ENCODE measurements around a stretch of chr5.

DNA sequence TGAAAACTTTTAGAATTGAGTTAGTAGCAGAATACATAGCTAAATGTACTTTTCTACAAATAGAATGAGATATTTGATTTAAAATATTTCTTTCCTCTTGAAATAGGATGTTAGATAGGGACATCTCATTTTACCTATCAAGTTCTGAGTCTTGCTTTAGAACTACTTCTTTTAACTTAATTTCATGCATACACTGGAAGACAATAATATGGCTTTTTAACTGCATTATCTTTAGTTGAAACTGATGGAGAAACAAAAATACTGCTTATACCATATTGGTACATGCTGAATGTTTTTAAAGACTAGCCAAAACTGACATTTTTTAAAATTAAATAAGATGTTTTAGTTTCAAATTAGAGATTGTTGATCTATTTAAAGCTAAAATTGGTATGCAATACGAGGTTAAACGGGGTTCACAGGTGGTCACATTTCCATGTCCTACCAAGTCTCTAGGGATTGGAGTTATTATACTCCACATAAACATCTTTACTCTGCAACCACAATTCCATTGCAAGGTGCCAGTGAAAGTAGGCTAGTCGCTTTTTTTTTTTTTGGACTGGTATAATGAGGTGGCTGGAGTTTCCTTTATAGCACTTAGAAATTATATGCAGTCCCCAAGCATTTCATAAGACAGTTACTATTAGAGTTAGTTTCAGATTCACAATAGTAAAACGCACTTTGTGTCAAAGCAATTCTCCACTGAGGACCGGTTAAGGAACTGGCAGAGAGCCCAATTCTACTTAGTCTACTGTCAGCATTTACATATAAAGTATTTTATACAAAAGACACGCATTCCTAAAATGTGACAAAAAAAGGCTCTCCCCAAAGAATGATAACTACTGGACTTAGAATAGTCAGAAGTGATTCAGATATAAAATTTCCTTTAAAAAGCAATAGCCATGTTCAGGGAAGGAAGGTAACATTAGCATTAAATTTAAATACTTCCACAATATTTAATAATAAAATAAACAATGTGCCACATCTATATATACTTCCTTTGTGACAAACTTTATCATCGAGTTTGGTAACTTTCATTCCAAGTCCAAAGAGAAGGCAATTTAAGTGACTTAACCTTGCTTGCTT is 1.5 kb downstream of the MEF2C start:
- PRO-cap = no peak
- RAMPAGE, long total RNA, 4 experiments = no peak in any of the 4 experiments

GRCh38 chr5:88882270-88882875 is 611 bp downstream of the MEF2C start:
- PRO-cap = no peak
- RAMPAGE, long total RNA, 4 experiments = no peak in any of the 4 experiments

- PRO-cap = no peak
- RAMPAGE, long total RNA, 4 experiments = no peak in any of the 4 experiments
Measured at GRCh38 chr5:88904514-88904967, 21.6 kb upstream of the MEF2C start.

DNA sequence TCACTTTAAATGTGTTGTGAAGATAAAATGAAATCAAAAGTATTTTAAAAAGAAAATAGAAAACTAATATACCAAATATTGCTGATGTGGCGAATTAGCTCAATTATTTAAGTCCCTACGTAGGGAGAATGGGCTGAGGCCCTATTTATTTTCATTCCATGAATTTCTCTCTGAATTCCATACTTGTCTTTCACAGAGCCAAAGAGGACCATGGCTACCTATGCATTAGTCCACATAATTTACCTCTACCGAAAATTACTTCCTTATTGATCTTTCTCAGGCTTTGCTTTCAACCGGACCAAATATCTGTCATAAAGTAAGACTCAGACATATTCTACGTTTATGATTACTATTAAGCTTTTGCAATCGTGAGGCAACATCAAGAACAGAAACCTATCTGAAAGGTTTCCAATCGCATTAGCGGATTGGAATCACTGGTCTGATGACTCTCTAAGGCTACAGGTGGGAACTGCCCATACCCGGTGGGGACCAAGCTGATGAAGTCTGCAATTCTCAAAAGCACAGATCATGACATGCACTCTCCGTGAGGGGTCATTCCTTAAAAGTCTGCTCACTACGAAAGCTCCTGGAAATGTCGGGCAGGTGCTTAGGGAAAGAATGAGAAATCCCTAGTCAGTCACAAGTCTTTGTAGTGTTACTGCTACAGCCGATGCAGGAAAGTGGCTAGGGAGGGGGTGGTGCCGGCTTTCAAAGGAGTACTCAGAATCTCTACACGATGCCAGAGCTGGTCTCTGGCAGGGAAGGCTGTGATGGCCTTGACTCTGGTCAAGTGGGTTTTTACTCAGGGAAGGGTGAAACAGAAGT is 1.5 kb downstream of the MBLAC2 start:
- PRO-cap = no peak
- RAMPAGE, long total RNA, 4 experiments = no peak in any of the 4 experiments

DNA sequence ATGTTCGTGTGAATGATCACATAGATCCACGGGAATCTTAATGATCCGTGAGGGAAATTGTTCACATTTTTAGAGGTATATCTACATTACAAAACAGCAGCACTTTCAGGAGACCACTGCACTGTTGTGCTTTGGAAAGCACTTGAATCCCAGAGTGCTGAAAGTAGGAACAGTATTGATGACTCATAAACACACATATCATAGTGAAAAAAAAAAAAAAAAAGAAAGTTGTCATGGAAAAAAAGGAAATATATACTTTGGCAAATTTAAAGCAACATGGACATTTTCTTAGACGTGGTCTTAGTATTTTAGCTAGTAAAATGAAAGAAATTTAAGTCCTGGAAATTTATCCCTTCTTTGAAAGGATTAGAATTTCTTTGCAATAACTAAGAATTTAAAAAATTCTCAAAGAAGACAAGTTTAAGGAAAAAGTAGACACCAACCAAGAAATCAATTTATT is 55.4 kb downstream of the ADGRV1 start:
- PRO-cap = no peak
- RAMPAGE, long total RNA, 4 experiments = no peak in any of the 4 experiments

GRCh38 chr5:90637684-90637962 is 79.0 kb downstream of the ADGRV1 start:
- PRO-cap = no peak
- RAMPAGE, long total RNA, 4 experiments = no peak in any of the 4 experiments

- PRO-cap = no peak
- RAMPAGE, long total RNA, 4 experiments = no peak in any of the 4 experiments
Measured at GRCh38 chr5:90898830-90899670, 340.5 kb downstream of the ADGRV1 start.

DNA sequence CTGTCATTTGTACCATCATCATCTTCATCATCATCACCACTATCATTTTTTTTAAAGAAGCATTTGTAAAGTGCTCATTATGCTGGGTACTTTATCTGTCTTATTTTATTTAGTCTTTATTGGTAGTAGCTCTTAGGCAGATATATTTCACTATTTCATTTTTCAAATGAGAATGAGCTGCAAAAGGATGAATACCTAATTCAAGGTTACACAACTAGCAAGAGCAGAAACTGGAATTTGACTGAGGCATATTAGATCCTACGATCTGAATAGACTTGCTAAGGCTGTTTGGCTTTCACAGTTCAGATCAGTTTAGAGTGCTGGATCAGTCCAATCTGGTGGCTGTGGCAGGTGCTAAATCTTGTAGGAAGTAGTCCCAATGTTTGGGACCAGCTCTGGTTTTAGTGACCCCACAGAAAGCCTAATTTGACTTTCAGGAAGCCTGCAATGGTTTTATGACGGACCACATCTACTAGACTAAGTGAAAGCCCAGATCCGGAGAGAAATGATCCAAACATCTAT is 359.3 kb downstream of the ADGRV1 start:
- PRO-cap = no peak
- RAMPAGE, long total RNA, 4 experiments = no peak in any of the 4 experiments

GRCh38 chr5:90934046-90934493 is 375.5 kb downstream of the ADGRV1 start:
- PRO-cap = no peak
- RAMPAGE, long total RNA, 4 experiments = no peak in any of the 4 experiments

- PRO-cap = no peak
- RAMPAGE, long total RNA, 4 experiments = no peak in any of the 4 experiments
Measured at GRCh38 chr5:91183597-91184217, 199.4 kb downstream of the ARRDC3 start.

DNA sequence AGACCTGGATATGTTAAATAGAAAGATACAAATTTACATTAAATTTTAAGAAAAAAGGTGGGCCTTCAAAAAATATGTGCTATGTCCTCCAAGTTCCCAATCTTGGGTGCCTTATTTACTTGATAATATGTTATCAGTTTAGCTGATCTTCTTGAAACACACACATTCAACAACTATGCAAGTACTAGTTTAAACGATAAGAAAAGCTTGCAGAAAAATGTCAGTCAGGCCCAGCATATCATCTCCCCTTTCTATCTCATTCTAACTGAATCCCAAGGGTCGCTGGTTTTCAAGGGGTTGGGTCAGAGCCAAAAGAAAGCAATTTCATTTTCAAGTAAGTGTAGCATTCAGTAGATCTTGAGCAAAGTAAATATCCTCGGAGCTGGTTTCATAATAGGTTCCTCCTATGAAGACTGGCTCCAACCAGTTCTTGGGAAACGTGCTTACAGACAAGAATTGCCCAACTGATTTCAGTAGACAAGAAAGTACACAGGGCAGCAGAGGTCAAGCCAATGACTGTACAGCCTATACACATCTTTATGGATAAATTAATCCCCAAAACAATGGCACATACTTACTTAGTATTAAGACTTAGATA is 164.2 kb downstream of the ARRDC3 start:
- PRO-cap = no peak
- RAMPAGE, long total RNA, 4 experiments = no peak in any of the 4 experiments

- PRO-cap = no peak
- RAMPAGE, long total RNA, 4 experiments = no peak in any of the 4 experiments
Measured at GRCh38 chr5:91279292-91279695, 103.8 kb downstream of the ARRDC3 start.

DNA sequence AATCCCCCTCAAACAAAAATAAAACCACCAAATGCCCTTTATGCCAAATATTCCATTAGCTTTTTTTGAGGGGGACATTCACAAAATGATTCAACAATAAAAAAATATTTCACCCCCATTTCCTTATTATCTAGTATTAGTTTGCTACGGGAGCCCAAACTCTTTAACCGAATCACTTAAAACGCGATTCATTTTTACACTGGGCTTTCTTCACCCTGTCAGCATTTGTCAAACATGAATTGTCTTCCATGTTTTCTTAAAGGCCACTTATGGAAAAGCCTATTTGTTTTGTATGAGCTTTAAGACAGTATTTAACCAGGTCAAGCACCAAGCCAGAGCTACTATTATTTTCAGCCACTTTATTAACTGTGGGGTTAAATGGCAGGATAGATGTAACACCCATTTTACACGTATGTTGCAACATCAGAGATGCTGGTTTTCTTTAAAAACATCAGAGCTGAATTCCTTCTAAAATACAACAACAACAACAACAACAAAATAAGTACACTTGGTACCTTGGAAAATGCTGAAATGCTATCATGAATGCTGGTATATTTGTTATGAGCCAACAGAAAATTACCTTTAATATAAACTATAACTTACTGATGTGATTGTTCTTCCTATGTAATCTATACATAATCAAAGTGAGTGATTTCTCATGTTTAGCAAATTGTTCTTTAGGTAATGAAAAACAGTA is 13.7 kb downstream of the ARRDC3 start:
- PRO-cap = no peak
- RAMPAGE, long total RNA, 4 experiments = no peak in any of the 4 experiments

DNA sequence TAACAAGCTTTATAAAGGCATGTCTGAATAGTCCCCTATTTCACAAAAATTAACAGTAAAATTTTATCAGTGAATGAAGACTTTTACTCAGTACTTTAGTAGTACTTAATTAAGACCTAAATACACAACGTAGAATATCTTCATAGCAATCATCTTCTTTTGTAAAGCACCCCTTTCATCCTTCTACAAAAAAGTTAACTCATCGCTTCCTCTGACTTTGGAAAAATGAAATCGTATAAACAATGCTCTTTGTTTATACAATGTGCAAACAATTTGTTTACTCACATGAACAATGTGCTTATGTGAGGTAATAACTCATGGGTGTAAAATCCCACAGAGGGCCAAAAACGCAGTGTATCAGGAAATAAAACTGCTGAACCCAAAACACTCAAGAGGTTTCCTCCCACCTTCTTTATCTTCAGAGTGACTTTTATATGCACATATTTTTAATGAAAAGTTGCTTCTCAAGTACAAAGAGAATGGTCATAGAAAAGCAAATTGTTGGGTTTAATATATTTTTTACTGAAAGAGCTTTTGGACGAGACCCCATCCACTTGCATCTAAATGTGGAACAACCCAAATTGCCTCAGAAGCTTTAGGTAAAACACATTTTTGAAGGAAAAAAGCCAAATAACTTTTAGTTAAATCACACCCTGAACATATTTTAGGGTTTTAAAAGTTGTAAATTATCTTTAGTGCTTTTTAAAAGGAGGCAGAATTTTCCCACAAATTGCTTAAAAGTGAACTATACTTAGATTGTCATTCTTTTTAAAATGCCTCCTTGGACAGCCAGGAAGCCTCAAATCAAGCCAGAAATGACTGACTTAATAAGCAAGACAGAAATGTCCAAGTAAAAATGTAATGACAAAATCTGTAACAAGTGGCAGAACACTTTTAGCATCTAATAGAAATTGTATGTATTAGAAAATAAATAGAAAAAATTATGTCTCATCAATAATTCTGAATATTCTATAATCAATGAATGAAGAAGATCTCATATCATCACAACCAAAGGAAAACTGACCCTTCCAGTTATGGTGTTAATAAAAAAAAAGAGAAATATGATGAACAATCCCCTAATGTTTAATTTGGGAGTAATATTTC is 11.1 kb downstream of the ARRDC3 start:
- PRO-cap = no peak
- RAMPAGE, long total RNA, 4 experiments = no peak in any of the 4 experiments

- PRO-cap = no peak
- RAMPAGE, long total RNA, 4 experiments = no peak in any of the 4 experiments
Measured at GRCh38 chr5:91374389-91375583, 8.3 kb downstream of the ARRDC3 start.

- PRO-cap = bidirectional peak, plus-strand start at chr5:91380595, minus-strand start at chr5:91380629; bidirectional peak, plus-strand start at chr5:91381168, minus-strand start at chr5:91381019
- RAMPAGE, long total RNA, 4 experiments = no peak in any of the 4 experiments
Measured at GRCh38 chr5:91380483-91381047, 2.6 kb downstream of the ARRDC3 start.

DNA sequence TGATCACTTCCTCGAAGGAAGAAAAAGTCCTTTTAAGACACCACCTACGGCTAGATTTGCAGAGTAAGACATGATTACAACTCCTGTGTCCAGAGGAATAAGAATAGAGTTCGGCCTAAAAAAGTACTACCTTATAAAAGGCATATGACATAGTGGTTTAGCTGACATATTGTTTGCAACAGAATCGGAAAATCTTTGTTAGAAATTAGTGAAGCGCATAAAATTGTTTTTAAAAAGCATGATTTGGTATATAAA is 946 bp upstream of the ARRDC3 start:
- PRO-cap = no peak
- RAMPAGE, long total RNA, 4 experiments = no peak in any of the 4 experiments

DNA sequence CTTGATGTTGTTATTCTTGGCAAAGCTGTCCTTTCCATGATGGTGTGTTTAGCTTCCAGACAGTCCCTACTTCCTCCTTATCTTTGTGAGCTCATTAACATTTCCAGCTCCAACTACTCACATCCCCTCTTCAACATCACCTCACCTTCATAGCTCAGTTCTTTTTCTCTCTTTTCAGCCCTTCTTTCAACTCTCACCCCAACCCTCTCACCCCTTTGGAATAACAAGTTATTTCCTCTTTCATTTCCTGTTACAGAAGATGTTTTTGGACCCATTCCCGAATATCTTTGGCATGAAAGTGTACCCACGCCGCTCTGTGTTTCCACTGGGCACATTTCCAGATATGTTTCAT is 223.5 kb upstream of the NR2F1 start:
- PRO-cap = no peak
- RAMPAGE, long total RNA, 4 experiments = no peak in any of the 4 experiments

GRCh38 chr5:93589690-93590368 is 6.8 kb downstream of the NR2F1 start:
- PRO-cap = no peak
- RAMPAGE, long total RNA, 4 experiments = no peak in any of the 4 experiments

- PRO-cap = no peak
- RAMPAGE, long total RNA, 4 experiments = no peak in any of the 4 experiments
Measured at GRCh38 chr5:93602266-93603014, 19.4 kb downstream of the NR2F1 start.

All from suprapubic skin (tissue), 4 donors.